LUHMES (cell line): ENCODE measurements around the gene ESYT2.

DNA sequence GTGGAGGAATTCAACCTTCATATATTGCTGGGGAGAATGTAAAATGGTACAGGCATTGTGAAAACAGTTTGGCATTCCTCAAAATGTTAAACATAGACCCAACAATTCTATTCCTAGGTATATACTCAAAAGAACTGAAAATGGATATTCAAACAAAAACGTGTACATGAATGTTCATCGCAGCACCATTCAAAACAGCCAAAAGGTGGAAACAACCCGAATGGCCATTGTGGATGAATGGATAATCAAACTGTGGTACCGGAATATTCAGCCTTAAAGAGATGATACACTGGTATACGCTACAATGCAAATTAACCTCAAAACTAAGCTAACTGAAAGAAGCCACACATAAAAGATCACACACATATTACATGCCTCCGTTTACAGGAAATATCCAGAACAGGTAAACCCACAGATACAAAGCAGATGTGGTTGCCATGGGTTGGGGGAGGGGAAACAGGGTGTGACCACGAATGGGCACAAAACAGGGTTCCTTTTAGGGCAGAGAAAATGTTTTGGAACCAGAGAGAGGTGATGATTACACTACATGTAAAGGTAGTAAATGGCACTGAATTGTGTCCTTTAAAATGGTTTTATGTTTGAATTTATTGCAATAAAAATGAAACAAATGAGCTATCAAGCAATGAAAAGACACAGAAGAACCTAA is 16.7 kb downstream of the ESYT2 start:
- PRO-cap = no peak

DNA sequence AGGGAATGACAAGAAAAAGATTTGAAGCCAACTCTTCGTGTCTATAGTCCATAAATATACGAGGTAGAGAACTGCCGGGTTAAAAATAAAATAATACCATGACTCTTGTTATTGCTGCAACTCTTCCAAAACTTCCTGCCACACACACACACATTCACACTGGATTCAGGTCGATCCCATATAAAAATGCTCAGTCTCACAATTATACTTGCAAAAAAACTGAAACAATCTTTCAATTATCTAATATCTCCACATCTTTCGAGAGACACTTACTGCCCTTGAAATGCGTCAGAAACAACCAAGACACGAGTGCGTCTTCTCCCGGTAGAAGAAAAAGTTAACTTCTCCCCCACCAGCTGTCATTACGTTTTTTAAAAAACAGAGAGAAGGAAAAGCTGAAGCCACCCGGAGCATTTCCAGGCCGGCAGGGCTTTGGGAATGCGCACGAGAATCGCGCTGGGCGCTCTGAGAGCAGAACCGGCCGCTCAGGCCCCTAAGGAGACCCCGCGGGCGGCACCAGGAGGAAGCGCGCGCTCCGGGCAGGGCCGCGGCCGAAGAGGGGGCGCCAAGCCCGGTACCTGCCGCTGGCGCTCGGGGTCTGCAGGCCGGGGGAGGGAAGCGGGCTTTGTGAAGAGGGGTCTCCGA is 1.3 kb downstream of the ESYT2 start:
- PRO-cap = no peak

- PRO-cap = bidirectional peak, plus-strand start at chr7:158829712, minus-strand start at chr7:158829510
Measured at GRCh38 chr7:158829092-158829585, at the start of gene ESYT2. TSS of gene ESYT2 (minus strand) at chr7:158829509.

DNA sequence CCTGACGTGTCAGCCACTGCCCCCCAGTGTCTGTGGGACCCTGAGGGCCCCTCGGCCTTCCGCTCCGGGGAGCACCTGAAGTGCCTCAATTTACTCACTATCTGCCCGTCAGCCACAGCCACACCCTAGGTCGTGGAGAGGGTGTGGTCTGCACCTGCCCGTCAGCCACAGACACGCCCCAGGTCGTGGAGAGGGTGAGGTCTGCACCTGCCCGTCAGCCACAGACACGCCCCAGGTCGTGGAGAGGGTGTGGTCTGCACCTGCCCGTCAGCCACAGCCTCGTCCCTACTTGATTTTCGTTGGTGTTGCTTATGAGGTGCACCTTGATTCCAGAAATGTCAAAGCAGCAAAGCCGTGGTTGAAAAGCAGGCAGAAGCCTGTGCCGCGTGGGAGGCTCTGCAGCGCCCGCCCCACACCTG is 101.6 kb downstream of the DYNC2I1 start:
- PRO-cap = no peak

GRCh38 chr7:158974032-158974601 is 117.8 kb downstream of the DYNC2I1 start:
- PRO-cap = no peak

- PRO-cap = no peak
Measured at GRCh38 chr7:159068204-159068867, 76.3 kb downstream of the VIPR2 start.

DNA sequence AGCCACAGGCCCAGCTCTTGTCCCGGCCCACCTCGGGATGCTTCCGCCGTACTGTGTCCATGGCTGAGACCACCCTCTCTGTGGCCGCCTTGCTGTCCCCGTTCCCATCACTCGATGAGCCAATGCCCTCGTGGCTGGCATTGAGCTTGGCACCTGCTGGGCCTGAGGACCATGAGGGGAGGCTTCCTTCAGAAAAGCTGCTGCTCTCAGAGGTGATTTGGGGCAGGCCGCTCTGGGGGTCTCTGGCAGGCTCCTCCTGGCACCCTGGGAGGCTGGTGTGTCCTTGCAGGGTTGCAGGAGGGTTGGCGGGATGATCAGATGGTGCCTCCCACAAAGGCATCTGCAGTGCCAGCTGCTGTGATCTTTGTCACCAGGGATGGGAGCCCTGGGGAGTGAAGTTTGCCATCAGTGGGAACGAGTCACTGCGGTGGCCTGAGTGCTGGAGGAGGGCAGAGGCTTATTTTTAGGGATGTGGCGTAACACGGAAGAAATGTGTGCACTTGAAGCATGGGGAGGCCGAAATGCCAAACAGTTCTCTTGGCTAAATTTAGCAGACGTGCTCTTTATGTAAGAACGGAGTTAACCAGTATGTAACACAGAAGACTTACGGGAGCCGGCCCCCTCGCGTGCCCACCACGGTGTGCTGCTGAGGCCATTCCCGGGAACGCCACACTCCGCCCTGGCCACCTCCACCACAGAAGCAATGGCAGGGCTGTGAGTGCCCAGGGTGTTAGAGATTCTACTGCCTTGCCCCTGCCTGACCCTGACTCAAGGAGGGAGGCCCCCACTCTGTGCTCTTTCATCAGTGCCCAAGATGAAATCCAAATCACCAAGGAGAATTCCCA is 47.6 kb downstream of the VIPR2 start:
- PRO-cap = no peak